ENCODE measurements around a stretch of chr18.

DNA sequence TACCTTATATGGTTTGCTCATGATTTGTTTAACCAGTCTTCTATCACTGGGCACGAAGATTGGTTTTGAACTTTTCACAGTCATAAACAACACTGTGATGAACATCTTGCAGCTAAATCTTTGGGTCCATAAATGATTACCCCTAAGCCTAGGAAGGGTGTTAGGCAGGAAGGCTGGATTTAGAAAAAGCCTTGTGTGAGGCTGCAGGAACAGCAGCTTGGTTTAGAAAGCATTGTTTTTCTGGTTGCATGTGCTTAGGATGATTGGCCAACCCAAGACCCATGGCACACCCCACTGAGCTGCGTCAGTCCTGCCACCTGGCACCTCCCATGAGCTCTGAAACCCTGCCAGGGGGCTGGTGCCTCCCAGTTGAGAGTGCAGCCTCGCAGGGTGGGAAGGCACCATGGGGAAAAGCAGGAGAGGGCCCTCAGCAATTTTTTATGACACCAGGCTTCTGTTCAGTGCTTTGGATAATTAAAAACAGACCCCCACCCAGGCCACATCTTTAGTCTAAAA is 438.6 kb downstream of the ZNF521 start:
- RRBS, result no CpG with 5 or more reads among the region's 3 CpGs

DNA sequence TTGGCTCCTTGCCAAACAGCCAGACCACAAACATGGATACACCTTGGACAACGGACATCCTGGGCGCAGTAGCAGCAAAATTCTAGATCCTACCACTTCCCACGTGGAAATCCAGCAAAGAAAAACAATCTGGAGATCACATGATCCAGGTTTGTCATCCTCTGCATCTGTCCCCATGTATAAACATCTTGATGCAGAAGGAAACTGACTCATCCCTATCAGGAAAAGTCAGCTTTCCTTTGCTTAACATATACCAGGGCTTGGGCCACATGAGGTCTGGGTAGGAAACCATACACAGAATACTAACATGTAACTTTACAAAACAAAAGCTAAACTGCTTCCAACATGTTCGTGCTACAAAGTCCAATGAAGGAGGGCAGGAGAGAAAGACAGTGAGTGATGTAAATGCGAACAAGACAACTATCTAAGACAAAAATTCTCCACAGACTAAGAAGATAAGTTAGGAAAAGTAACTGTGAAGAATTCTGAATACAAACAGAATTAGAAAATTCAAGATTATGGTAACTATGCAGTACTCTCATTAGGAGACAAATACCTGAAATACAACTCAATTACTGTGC is 52.9 kb downstream of the ZNF521 start:
- RRBS, result no CpG with 5 or more reads among the region's 5 CpGs

- RRBS, result no CpG with 5 or more reads among the region's 74 CpGs
Observed at GRCh38 chr18:25350530-25351297, 1.3 kb downstream of the ZNF521 start.

- RRBS, result 73% methylated on average over 5 of the region's 28 CpGs
Observed at GRCh38 chr18:26550916-26551426, 2.6 kb upstream of the KCTD1 start.

- RRBS, result no CpG with 5 or more reads among the region's 5 CpGs
Observed at GRCh38 chr18:27057418-27057737, 127.7 kb downstream of the CHST9 start.

- RRBS, result no CpG with 5 or more reads among the region's 9 CpGs
Observed at GRCh38 chr18:27143762-27144190, 41.3 kb downstream of the CHST9 start.

GRCh38 chr18:27989991-27990429 is 186.9 kb downstream of the CDH2 start:
- RRBS, result no CpG with 5 or more reads among the region's 6 CpGs

DNA sequence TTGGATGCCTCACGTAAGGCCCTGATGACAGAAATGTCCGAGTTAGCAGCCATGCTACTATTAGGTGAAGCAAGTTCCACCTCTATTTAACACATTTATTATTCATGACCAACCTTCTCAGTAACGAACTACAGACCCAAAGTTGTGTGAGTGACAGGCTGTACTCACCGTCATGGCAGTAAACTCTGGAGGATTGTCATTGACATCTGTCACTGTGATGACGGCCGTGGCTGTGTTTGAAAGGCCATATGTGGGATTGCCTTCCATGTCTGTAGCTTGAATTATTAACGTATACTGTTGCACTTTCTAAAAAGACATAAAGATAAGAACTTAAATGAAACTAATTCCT is 183.6 kb downstream of the CDH2 start:
- RRBS, result no CpG with 5 or more reads among the region's 7 CpGs

DNA sequence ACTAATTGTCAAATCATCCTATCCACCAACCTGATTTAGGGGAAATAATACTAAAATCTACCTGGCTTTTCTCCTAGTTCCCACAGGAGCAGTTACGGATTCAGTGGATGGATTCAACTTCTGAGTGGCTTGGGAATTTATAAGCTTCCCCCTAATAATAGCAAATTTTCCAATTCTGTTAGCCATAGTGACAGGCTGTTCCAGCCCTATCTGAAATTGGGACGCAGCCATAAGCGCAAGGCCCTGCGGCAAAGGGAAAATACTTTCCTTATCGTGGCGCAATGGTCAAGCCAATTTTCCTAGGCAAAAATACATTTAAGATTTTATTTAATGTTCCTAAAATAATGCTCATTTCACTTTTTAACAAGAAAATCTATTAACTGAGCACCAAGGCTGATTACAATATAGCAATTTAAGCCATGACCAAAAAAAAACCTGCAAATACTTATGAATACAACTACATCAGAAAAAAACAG is 49.7 kb downstream of the CDH2 start:
- RRBS, result no CpG with 5 or more reads among the region's 6 CpGs

- RRBS, result no CpG with 5 or more reads among the region's 8 CpGs
Observed at GRCh38 chr18:31244651-31245387, 73.1 kb upstream of the DSG1 start.

- RRBS, result no CpG with 5 or more reads among the region's 1 CpG
Observed at GRCh38 chr18:31250921-31251300, 67.0 kb upstream of the DSG1 start.

- RRBS, result no CpG with 5 or more reads among the region's 2 CpGs
Observed at GRCh38 chr18:31336364-31336642, 18.3 kb downstream of the DSG1 start.

DNA sequence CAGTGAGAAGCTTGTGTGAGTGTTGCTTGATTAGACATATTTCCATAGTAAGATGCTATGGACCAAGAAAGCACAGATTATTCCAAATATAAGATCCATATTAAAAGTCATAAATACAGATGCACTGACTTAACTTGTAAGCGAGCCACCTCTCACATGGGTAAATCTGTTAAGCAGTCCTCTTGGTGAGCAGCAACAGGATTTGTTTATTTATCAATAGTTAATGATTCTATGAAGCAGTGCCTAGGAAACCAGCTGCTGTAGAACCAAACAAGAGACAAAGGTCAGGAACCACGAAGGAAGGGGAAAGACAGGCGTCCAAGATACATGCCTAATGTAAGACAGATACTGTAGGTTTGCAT is 24.9 kb downstream of the DSG4 start:
- RRBS, result no CpG with 5 or more reads among the region's 3 CpGs

- RRBS, result no CpG with 5 or more reads among the region's 11 CpGs
Observed at GRCh38 chr18:31486473-31487173, 11.4 kb upstream of the DSG2 start.

DNA sequence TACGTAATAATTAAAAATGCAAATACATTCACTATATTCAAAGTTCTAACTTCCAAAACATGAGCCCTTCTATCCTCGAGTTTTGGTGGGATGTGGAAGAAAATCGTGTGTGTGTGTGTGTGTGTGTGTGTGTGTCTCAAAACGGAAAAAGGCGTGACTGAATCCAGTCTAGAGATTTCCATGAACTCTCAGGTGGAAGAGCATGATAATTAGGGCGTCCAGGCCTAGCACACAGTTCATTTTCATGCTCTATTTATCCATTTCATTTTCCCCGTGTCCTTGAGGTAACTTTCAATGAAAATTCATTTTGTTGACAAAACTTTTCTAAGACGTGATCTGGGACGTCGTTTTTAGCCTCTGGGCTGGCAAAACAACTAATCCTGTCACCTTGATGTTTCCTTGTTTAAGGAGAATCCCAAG is 1.3 kb downstream of the DSG2 start:
- RRBS, result no CpG with 5 or more reads among the region's 10 CpGs

- RRBS, result no CpG with 5 or more reads among the region's 5 CpGs
Observed at GRCh38 chr18:31739710-31740104, 21.0 kb downstream of the SLC25A52 start.

DNA sequence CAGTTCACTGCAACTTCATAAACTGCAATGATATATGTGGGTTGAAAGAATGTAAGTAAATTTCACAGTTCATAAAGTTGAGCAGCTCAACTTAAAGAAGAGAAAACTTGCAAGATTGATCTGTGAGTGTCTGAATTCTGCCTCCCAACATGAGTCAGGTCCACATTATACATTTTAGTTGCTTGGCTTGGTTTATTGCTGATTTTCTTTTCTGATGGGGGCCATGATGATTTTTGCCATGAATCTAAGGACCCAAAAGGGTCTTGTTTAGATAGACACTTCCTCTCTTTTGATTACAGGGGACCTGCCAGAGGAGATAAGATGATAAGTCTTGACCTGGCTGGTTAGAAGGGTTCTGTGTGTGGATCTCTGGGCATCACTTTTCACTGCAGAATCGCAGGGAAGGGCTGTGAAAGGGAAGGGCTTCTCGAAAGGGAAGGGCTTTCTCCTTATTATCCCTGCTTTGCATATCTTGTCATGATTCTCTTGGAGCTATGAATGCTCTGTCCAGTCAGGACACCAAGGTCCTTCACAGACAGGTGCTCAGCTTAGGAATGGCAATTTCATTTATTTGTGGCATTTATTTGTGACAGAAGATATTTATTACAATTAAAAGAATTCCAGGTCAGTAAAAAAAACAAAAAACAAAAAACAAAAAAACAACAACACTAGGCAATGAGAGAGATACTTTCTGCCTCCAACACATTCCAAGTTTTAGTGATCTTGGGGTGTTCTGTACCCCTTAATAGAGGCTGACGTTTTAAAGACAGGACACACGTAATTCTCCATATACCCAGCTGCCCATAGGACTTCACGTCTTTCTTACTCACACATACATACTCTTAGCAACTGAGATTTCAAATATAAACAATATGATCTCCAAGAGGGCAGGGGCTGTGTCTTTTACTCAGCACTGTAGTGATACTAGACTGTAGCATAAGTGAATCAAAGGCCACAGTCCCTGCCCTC is 75.1 kb downstream of the MEP1B start:
- RRBS, result no CpG with 5 or more reads among the region's 5 CpGs

DNA sequence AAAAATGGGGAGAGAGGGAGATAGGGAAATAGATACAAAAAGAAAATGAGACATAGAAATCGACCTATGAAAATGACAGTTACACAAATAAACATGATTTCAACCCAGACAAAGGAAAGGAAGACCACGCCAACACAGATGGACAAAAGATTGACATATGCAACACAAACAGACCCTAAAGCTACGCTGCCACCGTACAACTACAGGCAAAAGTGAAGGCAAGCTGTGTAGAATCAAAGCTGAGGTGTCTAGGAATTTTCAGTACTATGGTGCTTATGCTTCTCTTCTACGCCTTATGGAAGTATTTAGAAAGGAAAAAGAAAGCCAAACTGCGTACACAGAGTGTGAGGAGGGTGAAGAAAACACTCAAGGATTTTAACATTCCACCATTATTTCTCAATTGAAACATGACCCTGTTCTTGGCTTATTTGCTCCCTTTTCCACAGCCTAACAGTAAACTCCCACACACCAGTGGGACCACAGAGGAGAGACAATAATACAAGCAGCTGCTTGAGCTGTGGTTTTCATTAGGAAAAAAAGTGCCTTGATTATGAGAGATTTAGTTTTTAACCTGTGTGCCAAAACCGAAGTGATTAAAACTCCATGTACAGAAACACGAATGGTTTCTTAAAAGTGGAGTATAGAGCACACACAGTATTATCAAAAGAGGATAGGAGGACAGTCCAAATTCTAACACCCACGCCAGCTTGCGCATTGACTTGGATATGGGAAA is 134.3 kb downstream of the MEP1B start:
- RRBS, result no CpG with 5 or more reads among the region's 10 CpGs

- RRBS, result 3% methylated on average over 29 of the region's 62 CpGs
Observed at GRCh38 chr18:32470033-32470574, 578 bp downstream of the GAREM1 start.

All from UCH-1 (cell line).